Fibroblast of villous mesenchyme (primary cell): Measurements from ENCODE around the genes CNDP2 and PTGR3.

GRCh38 chr18:70334844-70335608 is 46.2 kb downstream of the SOCS6 start:
- CAGE, long polyA plus RNA, result no peak

GRCh38 chr18:73784640-73785197 is 362.9 kb downstream of the FBXO15 start:
- CAGE, long polyA plus RNA, result no peak

GRCh38 chr18:74063633-74064141 is 83.9 kb downstream of the FBXO15 start:
- CAGE, long polyA plus RNA, result no peak

DNA sequence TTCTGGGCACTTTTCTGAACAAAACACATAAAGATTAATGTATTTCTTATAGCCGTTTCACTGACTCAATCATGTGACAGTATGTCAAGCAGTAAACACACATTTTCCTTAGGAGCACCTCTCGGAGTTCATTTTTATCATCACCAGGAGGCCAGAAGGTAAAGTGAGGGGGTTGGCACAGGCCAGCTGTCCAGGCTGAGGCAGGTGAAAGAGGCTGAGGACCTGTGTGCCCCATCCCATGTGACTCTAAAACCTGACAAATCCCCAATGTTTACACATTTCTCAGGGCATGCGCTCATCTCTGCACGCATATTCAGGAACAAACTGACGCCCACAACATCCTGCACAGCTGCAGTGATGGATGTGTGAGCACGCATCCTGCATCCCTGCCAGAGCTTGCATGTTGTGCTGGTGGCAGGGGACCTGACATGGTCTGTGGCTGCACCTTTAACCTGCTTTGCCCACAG is 83.2 kb downstream of the FBXO15 start:
- CAGE, long polyA plus RNA, result no peak

DNA sequence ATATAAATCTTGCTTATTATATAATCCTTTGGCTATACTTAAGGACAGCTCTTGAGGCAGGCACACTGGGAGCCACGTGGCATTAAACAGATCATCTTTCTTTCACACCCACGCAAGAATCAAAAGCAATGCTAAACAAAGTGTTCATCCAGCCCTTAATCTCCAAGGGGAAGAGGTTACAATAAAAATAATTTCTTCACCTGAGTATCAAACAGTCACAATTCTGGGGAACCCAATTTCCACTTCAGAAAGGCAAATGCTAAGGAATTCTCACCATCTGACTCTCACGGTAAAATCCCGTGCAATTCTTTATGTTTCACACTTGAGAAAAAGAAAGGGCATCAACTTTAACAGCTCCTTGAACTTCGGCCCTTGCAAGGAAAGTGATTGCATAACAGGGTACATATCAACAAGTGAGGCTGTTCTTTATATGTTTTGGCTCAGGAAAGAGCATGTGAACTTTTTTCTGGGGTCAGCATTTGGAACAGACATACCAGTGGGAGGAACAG is 57.7 kb downstream of the CYB5A start:
- CAGE, long polyA plus RNA, result no peak

DNA sequence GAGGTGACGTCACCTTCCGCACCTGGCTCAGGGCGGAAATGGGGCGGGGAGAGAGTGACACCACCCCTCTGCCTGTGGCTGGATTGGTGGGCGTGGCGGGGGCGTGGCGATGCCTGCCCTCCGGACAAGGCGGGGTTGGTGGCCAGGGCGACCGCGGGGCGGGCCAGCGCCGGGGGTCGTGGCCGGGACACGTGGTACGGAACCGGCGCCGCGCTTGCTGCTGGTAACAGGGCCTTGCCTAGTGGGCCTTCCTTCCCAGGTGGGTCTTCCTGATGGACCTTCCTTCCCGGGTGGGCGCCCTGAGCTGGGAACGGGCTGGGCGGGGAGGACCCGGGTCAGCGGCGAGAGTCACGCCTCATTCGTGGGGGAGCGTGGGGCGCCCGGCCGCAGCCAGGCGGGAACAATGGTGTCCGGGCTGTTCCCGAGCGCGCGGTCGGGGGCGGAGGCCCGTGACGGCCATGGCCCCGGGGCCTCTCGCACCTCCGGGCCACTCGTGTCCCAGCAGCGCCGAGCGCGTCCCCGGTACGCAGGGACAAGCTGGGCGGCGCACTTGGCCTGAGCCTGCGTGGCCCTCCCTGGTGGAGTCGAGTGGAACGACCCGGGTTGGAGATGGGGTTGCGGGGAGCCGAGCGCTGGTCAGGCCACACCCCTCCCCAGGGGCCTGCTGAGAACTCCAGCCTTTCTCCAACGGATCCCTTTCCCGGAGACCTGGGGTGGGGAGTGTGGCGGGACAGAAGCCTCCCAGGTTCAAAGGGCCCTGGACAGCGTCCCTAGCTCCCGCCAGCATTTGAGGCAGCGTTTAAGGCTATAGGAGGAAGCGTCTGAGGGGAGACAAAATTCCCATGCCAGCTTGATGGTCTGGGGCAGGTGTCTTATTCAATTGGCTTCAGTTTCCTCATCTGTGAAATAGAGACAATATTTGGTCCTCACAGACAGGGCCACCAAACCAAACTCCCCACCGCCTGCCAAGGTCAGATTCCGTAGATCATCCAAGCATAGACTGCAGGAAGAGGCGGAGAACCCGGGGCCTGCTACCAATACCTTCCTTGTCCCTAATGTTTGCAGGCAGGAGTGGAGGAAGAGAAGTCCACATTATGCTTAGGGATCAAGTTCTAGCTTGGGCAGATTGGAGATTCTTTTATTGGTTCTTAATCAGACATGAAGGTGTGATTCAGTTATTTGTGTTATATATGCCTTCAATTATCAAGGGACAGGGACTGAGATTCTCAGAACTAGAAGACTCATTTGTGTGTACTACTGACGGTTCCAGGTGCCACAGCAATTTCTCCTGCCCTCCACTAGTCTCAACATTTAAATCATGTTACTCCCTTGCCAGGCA is at the start of gene CNDP2:
Gene CNDP2, plus strand, starts transcription at position 191 of the 1,339 bp plus-strand sequence.
- CAGE, long polyA plus RNA, result start-site peak on the plus strand centred at position 219 of the sequence, 66 bp wide, 68 and 34 reads in 2 replicates

DNA sequence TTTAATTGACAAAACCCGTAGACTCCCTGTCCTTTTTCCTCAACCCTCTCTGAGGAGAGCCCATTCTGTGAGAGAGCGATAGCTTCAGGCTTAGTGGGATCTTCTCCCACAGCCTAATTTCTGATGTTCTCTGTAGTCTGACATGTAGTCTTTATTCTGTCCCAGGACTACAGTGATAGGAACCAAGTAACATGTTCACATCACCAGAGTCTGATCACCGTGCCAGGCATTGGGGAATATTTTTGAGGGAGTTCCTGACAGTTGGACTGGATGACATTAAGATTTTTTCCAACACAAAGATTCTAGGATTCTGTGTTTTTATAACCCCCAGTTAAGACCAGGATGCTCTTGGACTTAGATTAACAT is 72.2 kb downstream of the ZNF407 start:
- CAGE, long polyA plus RNA, result no peak

DNA sequence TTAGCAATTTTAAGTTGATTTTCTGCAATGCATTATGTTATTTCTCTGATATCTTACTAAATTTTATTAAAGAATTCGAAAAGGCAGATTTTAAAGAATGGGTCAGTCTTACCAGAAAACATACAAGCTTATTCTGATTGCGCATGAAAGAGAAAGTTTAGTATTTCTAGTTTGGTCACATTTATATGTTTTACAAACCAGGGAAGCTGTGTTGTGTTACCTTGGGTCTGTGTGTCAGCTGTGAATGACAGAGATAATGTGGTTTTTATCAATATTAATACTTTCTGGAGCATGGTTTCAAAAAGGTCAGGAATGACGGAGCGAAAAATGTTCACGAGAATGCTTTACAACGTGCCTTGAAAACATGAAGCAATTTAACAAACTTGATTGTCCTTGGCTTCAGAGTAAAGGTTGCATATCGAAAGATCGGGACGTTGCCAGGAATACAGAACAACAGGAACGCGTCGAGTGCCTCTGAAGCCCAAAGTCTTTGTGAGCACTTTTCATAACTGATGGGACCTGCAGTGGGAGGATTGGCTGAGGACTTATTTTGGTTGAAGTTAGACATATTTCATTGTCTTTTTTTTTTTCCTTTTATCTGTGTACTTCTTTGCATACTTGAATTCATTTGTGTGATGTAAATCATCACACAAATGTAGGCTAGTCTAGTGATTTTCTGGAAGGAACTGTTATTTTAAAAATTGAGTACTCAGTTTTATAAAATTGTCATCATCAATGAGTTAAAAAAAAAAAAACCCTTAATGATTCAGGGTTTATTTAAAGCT is 206.1 kb downstream of the ZNF407 start:
- CAGE, long polyA plus RNA, result no peak

DNA sequence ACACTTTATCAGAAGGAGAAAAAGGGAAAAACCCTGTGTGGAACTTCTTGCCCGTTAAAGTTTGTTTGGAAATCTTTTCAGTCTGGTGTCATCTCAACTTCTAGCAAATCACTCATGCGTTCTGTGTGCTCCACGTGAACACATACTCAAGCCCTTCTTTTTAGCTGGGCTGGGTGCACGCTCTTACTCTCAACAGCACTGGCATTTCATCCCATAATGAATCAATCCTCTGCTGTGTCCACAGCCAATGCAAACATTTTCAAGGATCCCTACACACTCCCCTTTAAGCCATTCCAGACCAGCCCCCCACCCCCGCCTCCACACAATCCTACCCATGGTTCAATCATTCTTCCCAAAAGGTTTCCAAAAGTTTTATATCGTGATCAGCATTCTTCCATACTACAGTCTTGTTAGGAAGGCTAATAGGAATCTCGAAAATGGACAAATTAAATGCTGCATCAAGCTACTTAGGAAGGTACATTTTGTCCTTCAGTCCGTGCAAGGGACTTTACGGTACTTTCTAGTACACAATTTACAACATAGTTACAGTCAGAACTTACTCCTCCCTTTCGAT is 1.5 kb downstream of the PTGR3 start:
- CAGE, long polyA plus RNA, result no peak

DNA sequence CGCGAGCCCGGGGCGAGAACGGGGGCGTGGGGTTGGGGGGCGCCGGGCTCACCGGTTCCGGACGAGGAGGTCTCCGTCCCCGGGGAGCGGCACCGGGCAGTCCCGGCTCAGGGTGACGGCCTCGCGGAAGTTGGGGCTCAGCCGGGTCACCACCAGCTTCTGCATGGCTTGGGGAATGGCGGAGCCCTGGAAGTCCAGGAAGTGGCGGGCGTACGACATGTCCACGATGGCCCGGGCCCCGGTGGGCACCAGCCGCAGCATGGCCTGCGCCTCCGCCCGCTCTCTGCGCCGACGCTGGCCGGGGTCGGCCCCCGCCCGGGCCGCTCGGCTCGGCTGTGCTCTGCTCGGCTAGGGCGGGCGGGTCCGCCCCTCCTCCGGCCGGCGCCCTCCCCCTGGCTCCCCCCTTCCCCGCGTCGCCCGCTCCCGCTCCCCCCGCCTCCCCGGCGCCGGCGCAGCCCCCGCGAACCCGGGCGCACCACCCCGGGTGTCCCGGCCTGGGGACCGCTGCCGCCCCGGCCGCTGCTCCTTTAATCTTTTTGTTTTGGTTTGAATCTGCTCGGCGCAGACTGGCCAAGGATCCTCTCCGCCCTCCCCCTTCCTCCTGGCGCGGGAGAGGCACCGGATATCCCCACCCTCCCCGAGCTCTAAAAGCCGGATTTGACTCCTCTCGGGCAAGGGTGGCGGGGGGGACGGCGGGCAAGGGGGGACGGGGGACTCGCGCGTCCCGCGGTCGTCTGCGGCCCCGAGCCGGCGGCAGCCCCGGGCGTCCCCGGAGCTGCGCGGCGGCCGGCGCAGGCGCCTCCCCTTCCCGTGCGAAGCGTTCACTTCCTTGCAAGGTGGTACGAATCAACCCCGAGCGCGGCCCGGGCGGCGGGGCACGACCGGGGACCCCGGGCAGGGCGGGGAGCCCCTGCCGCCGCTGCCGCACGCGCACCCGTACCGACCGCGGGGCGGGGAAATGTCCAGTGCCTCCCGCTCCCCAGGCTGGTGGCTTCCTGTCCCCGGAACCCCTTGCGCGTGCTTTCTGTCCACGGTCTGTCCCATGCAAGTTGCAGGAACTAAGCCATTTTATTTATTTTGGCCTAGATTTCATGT is at the start of gene PTGR3:
Gene PTGR3, minus strand, starts transcription at position 342 of the 1,095 bp plus-strand sequence.
- CAGE, long polyA plus RNA, result no peak

GRCh38 chr18:75548271-75548783 is 120.8 kb upstream of the SMIM21 start:
- CAGE, long polyA plus RNA, result no peak

GRCh38 chr18:76259604-76260287 is 235.3 kb downstream of the ZNF516 start:
- CAGE, long polyA plus RNA, result no peak

DNA sequence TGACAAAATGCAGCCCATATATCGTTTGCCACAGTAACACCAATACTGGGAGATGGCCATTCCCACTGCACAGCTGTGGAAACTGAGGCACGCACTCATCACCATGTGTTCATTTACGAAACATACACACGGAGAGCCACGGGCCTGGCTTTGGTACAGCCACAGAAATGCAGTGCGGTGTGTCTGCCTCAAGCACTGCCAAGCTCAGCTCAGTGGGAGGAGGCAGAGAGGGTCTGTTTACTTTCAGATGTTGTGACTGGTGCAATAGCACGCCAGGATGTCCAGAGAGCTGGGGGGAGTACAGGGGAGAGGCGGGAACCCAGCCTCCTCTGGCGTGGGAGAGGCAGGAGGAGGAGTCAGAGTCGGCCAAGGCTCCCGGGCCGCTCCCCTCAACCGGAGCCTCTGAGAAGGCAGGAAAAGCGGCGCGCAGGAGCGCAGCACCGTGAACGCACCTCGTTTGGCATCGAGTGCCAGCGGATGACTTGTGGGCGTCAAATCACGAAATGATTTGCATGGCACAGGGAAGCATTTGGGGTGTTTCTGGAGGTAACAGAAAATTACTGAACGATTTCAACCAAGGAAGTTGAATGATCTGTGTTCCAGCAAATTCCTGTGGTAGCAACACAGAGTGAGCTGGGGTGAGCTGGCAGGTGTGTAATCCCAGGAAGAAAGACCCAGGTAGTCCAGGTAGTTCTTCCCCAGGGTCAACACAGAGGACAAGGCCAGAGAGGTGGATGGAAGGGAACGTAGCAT is 143.0 kb downstream of the ZNF516 start:
- CAGE, long polyA plus RNA, result no peak

- CAGE, long polyA plus RNA, result no peak
Observed at GRCh38 chr18:76371333-76372196, 123.5 kb downstream of the ZNF516 start.

- CAGE, long polyA plus RNA, result no peak
Observed at GRCh38 chr18:76416608-76417660, 78.1 kb downstream of the ZNF516 start.

DNA sequence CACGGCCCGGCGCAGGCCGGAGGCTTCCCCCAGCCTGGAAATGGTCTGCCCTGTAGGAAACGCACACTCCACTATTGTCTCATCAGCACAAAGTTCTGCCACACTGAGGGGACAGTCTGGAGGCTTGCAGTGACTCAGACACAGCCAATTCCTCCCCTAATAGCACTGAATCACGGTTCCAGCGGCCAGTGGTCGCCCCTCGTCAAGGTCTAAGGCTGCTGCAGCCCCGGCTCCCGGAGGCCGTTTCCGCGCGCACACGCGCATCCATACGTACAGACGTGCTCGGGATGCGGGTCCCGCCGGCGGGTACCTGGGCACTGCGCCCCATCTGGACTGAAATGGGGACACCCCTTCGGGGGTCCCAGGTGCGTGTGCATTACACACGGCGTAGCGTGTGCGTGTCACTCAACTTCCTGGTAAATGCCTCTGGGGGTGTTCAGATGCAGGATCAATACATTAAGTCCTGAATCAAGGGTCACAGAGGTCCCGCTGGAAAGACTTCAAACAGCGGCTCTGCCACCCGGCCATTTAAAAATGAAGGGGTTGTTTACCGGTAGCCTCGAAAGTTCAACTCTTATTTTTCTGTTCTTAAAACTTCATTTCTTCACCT is 485 bp upstream of the ZNF516 start:
- CAGE, long polyA plus RNA, result no peak

DNA sequence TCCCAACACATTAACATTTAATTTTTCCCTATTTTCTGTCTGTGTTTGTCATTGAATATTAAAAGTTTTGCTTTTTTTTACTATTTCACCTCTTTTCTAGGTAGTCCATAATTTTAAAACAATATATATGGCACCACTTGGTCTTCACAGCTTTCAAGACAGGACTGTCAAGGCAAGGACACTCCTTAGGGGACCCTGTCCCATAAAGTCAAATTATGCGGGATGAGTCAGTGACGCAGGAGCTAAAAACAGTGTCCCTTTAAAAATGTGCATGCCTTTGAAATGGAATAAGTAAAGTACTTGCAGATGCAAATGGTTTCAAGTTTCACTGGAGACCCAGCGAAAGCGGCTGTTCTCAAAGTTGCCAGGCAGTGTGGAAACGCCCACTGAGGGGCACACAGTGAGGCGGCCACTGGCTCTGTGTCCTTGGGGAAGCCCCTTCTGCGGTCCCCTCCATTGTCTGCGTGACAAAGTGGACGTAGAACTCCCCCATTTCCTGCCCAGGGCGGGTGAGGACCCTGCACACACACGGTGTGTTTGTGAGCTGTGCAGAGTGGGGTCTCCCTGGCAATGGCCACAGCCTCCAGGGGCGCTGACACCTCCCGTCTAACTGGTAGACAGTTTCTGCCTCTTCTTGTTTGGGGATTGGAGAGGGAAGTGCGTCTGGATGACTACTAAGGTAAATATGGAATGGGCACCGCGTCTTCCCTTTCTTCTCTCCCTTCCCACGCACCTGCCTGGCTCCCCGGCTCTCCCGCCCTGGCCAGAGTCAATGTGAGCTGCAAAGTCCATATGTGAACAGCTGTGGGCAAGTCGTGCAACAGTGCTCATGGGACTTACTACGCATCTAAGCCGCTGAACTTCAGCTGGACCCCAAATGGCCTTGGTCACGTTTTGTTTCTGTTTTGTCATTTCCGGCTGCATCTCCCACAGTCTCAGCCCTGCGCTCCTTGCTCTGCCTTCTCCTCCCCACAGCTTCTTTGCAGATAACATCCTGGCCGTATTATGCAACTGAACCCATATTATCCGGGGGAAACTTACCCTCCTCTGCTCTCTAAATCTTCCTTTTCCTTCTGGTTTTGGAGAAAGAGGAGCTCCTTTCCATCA is 33.6 kb upstream of the ZNF516 start:
- CAGE, long polyA plus RNA, result no peak

- CAGE, long polyA plus RNA, result no peak
Observed at GRCh38 chr18:76559239-76559624, 64.2 kb upstream of the ZNF516 start.

- CAGE, long polyA plus RNA, result no peak
Observed at GRCh38 chr18:76564996-76565703, 70.1 kb upstream of the ZNF516 start.

GRCh38 chr18:76686675-76686921 is 135.8 kb upstream of the ZNF236 start:
- CAGE, long polyA plus RNA, result no peak